UCH-1 (cell line): ENCODE data around the gene RNF180.

GRCh38 chr5:61319223-61320253 is 12.5 kb upstream of the ZSWIM6 start:
- RRBS: 93% methylated on average over 2 of the region's 11 CpGs

DNA sequence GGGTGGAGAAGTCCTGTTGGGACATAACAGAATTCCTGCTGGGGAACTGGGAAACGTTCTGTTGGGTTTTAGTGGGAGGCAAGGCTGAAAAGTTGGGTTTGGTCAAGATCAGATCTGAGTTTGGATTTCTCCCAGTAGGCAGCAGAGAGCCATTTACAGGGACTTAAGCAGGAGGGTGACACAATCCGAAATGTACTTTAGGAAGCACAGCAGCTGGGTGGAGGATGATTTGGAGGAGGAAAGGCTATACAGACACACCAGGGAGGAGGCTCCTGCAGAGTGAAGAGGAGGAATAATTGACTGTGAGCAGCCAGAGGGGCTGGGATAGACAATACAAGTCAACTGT is 3.1 kb upstream of the ZSWIM6 start:
- RRBS: no CpG with 5 or more reads among the region's 2 CpGs

GRCh38 chr5:61423939-61424553 is 92.0 kb downstream of the ZSWIM6 start:
- RRBS: no CpG with 5 or more reads among the region's 6 CpGs

DNA sequence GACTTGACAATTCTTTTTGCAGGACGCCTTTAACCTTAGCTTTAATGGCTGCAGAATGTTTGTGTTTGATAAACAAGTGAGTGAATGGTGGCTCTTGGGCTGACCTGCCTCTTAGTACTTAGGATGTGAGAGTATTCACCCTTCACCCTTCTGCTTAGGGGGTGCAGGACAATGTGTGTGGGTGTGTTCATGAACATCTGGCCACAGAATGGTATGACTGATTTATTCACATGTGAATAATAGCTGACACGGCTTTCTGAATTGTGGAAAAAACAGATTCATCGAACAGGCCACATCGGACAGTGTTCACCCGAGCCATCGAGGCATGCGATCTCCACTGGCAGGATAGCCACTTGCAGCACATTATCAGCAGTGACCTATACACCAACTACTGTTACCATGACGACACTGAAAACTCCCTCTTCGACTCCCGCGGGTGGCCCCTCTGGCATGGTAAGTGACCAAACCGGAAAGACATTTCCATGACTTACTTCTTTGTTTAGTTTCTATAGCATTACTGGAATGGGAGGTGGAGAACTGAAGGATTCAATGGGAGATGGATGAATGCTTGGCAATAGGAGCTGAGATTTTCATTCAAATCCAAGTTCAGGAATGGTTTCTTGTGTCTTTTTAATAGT is 193.6 kb downstream of the ZSWIM6 start:
- RRBS: no CpG with 5 or more reads among the region's 12 CpGs

- RRBS: no CpG with 5 or more reads among the region's 6 CpGs
Measured at GRCh38 chr5:61544610-61545398, 212.7 kb downstream of the ZSWIM6 start.

DNA sequence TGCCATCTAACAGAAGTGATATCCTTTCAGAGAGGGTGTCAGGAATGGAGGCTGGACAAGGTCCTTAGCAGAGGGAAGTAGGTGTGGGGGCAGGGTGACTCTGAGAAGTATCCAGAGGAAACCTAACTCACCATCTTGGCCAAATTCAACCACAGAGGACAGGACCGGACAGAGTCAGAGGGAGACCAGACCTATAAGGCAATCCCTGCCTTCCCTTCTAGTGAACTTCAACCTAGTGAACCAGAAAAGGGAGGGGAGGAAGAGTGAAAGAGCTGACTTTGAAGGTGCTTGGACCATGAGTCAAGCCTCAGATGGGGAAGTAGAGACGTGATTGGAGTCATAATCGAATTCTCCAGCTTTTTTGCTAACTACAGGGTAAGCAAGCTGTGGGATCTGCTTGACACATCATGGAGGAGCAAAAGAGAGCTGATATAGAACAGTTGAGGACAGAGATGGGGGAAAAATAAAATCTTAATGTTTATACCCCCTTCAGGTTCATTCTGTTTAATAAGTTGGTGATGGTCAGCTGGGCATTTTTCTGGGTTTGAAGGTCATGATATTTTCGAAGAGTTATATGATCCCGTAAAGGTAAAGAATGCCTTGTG is 18.7 kb upstream of the KIF2A start:
- RRBS: no CpG with 5 or more reads among the region's 5 CpGs

DNA sequence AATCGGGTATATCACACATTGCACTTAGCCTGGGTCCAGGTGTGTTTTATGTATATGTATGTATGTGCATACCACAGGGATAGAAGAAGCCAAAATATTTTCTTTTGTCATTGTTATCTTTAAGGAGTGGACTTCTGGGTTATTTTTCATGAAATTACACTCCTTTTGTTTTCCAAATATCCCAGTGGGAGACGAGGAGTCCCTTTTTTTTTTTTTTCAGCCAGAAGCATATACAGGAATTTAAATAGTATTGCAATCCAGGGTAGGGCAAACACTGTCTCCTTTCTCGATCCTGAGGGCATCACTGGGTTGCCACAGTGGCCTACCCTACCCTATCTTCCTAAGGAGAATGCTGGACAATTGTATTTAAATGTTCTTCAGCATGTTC is 47.8 kb downstream of the LRRC70 start:
- RRBS: no CpG with 5 or more reads among the region's 3 CpGs

DNA sequence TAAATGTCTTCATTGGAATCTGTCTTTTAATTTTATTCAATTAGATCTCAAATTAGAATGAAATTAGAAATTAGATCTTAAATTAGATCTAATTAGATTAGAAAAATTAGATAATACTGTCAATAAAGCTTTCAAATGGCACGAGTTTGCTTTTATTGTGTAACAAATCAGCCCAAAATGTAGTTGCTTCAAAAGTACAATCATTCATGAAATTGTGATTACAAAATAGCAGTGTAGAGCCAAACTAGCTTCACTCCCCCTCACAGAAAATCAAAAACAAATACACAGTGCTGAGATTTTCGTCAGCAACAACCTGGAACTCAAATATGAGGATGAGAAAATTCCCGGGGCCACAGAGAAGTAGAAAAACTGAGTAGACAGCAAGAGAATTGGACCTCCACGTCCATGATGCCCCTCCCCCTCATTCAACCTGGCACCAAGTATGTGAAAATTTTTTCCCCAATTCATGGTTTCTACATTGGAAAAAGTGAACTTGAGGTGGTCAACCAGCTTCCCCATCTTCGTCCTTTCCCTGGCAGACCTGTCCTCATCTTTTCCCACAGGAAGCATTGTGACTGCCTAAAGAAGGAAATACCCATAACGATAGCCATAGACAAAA is 664.4 kb downstream of the LRRC70 start:
- RRBS: no CpG with 5 or more reads among the region's 6 CpGs

GRCh38 chr5:64164177-64164482 is 1.5 kb upstream of the RNF180 start:
- RRBS: no CpG with 5 or more reads among the region's 1 CpG

GRCh38 chr5:64165037-64166306 is at the start of gene RNF180:
TSS of gene RNF180 (plus strand) at chr5:64165843.
- RRBS: 7% methylated on average over 51 of the region's 104 CpGs

- RRBS: no CpG with 5 or more reads among the region's 2 CpGs
Measured at GRCh38 chr5:64788746-64789110, 20.0 kb downstream of the CWC27 start.

DNA sequence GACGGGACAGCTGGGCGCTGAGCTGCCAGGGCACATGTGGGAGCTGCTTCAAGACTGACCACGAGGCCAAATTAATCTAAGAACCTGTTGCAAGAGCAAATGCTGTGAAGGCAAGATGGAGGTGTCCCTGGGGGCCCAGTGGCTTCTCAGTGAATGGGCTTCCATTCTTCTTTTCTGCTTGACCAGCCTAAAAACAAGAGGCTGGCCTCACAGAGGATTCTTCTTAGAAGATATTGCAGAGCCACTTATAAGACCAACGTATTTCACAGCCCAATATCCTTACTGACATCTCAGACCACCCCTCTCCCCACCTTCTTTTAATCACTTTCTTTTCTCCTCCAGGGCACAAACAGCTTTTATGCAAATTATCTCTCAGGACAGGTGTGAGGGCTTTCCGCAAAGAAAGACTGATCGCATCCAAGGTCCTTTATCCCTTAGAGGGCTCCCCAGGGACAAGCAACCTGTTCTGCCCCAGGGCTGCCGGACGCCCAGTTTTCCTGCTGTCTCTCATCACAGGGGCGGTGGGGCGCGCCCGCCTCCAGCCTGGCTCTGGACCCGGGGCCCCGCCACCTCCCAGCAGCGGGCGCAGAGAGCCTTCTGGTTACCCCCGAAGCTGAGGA is 265.9 kb downstream of the CWC27 start:
- RRBS: 85% methylated on average over 6 of the region's 17 CpGs

GRCh38 chr5:65611571-65612116 is 12.5 kb downstream of the TRIM23 start:
- RRBS: no CpG with 5 or more reads among the region's 3 CpGs

DNA sequence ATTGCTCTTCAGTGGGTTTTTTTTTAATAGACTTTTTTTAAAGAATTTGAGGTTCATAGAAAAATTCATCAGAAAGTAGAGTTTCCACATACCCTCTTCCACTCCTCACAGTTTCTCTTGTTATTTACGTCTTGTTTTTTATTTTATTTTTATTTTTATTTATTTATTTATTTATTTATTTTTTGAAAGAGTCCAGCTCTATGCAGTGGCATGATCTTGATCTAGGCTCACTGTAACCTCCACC is 33.7 kb downstream of the SHLD3 start:
- RRBS: no CpG with 5 or more reads among the region's 1 CpG

- RRBS: no CpG with 5 or more reads among the region's 4 CpGs
Measured at GRCh38 chr5:66358607-66359033, 214.5 kb downstream of the SREK1 start.

DNA sequence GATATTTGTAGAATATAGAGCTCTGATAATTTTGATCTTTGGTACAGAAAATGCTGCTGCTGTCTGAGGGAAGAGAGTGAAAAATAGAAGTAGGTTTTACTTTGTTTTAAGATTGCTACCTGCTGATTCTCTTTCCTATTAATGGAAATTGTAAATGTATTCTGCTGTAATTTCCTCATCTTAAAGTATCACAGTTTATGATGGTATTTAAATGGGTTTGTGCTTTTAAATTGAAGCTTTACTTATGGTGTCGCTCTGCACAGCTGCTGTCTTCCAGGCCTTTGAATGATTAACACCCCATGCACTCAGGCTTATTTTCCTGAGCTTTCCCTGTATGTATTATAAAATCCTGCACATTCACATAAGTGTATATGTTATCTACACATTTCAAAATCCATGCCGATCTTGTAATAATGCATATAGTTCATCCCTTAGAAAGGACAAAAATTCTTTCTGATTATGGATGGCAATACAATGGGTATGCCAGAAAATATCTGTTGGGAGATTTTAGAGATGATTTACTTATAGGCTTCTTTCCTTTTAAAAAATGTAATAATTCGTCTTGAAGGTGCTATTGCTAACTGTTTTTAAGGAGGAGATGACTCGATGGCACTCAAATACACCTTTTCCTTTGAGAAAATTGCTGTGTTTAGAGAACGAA is 180.0 kb downstream of the CD180 start:
- RRBS: no CpG with 5 or more reads among the region's 5 CpGs

- RRBS: no CpG with 5 or more reads among the region's 2 CpGs
Measured at GRCh38 chr5:67037087-67037450, 159.5 kb downstream of the CD180 start.

DNA sequence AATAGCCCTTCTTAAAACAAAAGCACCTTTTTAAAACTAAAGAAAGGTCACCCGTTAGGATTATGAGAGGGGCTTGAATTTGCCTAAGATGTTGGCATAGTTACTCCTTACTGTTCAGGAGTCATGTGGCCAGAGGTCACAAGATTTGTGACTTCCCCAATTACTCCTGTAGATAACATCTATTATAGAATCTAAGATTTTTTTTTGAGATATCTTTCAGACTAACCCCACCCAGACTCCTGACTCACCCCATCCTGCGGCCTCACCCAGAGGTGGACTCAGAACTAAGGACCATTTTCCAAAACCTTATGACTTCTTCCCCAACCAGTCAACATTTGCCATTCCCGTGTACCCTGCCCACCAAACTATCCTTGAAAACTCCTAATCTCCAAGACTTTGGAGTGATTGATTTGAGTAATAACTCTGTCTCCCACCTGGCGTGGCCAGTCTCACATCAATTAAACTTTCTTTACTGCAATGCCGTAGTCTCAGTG is 2.4 kb downstream of the CD180 start:
- RRBS: no CpG with 5 or more reads among the region's 5 CpGs

- RRBS: no CpG with 5 or more reads among the region's 1 CpG
Measured at GRCh38 chr5:67491074-67491405, 294.4 kb upstream of the CD180 start.